ENCODE results near the genes C1QTNF8, PERCC1 and SYNGR3.

DNA sequence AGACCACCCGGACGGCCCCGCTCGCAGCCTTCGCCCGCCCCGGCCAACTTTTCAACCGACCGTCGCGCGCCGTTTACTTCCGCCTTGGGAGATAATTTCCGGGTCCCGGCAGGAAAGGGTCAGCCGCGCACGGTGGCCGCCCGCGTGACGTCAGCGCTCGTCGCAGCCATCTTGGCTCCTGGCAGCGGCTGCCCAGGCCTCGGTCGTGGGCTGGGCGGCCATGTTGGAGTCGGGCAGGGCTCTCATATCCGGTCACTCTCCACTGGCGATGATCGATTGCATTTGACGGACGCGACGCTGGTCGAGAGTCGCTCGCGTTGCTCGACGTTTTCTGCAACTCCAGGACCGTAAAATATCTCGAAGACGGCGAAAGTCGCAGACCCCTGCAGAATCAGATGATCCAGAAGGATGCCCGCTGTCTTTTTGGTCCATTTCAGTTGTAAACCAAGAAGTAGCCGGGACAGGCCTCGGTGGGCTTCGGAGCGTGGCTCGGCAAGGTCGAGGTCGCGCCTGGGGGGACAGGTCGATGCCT is 7.2 kb upstream of the GNG13 start:
- PRO-cap: bidirectional peak, plus-strand start at position 275 of the sequence, minus-strand start at position 75 of the sequence

- PRO-cap: no peak
These were observed 55.4 kb upstream of the GNG13 start for GRCh38 chr16:855852-856502.

- PRO-cap: unidirectional peak, plus-strand start at chr16:1019414; unidirectional peak, minus-strand start at chr16:1019994
These were observed 37.8 kb downstream of the SOX8 start for GRCh38 chr16:1019060-1020133.

- PRO-cap: no peak
These were observed at the start of gene C1QTNF8 for GRCh38 chr16:1096034-1096278. Gene C1QTNF8, minus strand, starts transcription at chr16:1096244.

DNA sequence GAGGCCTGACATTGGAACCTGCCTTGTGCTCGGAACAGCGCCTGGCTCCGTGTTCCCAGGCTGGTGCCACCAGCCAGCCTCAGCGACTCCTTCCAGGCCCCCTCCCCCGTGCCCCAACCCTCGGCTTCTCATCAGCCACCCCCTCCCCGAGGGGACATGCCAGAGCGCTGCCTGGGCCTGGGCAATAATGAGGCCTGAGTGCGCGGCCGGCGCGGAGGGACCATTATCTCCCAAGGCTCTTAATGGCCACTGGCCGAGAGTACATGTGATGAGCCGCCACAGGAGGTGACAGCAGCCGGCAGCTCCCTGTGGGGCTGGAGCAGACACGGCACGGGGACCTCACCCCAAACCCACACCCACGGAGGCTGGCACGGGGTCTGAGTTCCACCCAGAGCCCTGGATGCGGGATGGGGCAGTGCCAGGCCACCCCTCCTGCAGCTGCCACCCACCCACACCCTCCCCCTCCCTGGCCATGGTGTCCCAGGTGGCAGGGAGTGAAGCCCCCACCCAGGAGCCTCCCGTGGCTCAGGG is 2.6 kb upstream of the C1QTNF8 start:
- PRO-cap: no peak

DNA sequence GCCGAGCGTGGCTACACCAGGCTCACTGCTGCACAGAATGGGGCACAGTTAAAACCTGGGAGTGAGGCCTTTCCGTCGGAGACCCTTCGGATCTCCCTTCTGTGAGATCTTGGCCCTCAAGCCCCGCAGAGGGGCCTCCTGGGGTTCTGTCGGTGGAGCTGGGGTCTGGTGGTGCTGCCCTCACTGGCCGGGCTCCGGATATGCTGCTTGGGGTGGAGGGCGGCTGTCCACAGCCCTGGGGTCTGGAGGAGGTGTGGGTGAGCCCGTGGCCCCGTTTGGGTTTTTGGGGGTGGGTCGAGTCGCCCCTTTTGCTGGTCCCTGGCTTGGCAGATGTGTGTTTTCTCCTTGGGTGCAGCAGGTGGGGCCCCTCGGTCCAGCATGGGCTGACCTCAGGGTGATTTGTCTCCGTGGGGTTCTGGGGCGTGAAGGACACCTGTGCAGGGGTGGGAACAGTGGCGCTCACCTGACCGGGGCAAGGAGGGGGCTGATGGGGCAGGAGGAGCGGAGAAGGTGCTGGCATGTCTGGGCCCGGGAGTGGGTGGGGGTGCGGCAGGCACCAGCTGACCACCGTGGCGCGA is 11.8 kb downstream of the CACNA1H start:
- PRO-cap: no peak

DNA sequence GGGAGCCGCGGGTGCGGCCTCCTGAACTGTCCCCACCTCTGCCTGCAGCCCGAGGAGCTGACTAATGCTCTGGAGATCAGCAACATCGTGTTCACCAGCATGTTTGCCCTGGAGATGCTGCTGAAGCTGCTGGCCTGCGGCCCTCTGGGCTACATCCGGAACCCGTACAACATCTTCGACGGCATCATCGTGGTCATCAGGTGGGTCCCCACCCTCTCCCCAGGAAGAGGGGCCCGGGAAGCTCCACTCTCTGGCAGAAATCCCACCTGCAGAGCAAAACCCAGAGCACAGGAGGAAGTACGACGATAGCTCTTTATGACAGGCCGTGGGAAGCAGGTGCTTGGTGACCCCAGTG is 20.0 kb downstream of the TPSG1 start:
- PRO-cap: no peak

GRCh38 chr16:1221646-1221975 is 3.5 kb downstream of the TPSG1 start:
- PRO-cap: no peak

DNA sequence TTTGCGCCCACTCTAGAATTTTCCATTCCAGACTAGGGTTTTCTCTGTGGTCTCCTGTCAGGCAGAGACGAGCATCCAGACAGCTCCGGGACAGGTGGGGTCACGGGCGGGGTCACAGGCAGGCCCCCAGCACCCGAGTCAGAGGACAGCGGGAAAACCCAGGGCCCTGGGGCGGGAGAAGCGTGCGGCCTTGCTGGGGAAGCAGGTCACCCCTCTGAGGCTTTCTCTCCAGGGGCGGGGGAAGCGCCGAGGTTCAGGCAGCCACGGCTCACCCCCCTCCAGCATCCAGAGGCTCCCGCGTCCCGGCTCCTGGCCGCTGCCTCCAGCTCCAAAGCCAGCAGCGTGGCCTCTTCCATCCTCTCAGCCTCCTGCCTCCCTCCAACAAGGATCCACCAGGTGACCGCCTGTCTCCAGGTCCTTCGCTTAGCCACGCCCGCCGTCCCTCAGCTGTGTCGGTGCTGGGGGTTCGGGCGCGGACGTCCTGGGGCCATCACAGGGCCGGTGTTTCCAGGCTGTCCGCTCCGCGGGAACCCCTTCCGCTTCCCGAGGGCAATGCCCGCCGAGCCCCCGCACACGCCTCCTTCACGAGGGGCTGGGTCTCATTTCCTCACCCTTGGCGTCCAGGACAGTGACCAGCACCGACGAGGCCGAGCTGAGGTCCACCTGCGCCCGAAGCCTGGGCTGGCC is 2.9 kb upstream of the PERCC1 start:
- PRO-cap: no peak

GRCh38 chr16:1430595-1431204 is at the start of gene PERCC1:
Gene PERCC1, plus strand, starts transcription at chr16:1431078.
- PRO-cap: no peak

DNA sequence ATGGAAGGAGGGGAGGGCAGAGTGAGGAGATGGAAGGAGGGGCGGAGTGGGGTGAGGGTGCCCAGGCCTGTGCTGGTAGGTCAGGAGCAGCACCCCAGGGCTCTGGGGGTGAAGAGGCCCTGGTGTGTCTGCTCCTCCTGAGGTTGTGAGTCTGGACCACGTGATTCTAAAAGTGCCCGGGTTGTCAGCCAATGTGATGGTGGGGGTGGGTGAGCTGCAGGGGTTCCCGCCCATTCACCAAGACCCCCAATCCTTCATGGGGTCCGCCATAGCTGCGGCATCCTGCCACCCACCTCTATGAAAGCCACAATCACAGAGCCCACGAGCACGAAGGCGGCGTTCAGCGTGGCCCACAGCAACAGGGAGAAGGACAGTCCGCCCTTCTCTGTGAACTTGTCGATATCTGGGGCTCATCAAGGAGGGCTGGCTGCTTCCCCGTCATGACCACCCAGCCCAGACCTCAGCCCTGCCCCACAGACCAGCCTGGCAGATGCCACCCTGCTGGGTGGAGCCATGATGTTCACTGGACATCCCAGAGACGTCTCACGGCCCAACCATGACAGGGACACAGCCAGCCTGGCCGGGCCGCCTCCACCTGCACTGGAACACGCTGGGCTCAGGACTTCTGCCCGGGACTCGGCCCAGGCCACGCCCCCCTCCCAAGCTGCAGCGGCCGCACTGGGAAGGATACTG is 14.6 kb downstream of the CLCN7 start:
- PRO-cap: no peak

GRCh38 chr16:1543100-1543882 is 9.8 kb downstream of the TMEM204 start:
- PRO-cap: no peak

GRCh38 chr16:1571253-1571772 is 37.8 kb downstream of the TMEM204 start:
- PRO-cap: no peak

DNA sequence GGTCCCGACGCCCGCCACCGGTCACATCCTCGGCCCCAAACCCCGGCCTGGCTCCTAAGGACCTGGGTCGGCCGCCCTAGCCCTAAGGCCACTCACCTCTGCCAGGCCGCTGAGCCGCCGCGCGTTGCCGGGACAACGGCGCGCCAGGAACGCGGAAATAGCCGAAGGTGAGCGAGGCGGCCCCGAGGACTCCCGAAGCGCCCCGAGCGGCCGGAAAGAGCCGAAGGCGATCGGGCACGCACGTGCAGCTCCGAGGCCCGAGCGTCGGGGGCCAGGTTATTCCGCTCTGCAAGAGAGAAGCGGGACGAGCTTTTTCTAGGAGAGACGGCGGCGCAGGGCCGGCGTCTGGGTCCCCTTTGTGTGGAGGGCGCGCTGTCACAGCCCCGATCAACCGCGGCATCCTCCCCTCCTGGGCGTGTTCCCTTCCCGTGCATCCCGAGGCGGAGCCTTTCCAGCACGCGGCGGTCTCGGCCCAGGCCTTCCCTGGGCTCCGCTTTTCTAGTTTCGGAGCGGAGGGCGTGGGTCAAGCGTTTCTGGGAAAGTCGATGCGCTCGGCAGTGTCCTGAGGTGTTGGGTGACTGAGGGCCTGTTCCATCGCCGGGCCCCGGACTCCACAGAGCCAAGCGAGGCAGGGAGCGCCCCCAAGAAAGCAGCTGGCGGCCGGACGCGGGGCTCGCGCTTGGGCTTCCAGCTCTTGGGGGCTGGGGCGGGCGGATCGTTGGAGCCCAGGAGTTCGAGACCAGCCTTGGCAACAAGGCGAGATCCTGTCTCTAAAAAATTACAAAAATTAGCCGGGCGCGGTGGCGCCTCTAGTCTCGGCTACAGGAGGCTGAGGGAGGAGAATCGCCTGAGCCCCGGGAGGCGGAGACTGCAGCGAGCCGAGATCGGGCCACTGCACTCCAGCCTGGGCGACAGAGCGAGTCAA is 1.0 kb downstream of the IFT140 start:
- PRO-cap: no peak

GRCh38 chr16:1819585-1820085 is 7.0 kb downstream of the HAGH start:
- PRO-cap: no peak

DNA sequence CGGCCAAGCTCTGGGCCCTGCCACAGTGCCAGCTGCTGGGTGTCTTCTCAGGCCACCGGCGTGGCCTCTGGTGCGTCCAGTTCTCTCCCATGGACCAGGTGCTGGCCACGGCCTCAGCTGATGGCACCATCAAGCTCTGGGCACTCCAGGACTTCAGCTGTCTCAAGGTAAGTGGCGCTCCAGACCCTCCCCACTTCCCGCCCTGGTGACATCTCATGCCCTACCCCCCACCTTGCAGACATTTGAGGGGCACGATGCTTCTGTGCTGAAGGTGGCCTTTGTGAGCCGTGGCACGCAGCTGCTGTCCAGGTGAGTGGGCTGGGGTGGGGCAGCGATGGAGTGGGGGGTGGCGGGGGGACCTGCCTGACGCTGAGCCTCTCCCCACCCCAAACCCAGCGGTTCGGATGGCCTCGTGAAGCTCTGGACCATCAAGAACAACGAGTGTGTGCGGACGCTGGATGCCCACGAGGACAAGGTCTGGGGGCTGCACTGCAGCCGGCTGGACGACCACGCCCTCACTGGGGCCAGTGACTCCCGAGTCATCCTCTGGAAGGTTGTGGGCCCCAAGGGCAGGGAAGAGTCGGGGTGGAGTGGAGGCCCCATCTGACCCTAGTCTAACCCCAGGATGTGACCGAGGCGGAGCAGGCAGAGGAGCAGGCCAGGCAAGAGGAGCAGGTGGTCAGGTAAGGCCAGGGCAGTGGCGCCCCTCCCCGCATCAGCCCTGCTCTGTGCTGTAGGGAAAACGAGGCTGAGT is 4.0 kb downstream of the NOXO1 start:
- PRO-cap: no peak

GRCh38 chr16:1989576-1990780 is at the start of gene SYNGR3:
Gene SYNGR3, plus strand, starts transcription at chr16:1989970.
- PRO-cap: unidirectional peak, plus-strand start at chr16:1989971; unidirectional peak, plus-strand start at chr16:1990020; bidirectional peak, plus-strand start at chr16:1990397, minus-strand start at chr16:1990352

GRCh38 chr16:1996824-1997811 is 7.3 kb downstream of the SYNGR3 start:
- PRO-cap: no peak

- PRO-cap: no peak
These were observed 2.3 kb downstream of the NHERF2 start for GRCh38 chr16:2028644-2029842.

DNA sequence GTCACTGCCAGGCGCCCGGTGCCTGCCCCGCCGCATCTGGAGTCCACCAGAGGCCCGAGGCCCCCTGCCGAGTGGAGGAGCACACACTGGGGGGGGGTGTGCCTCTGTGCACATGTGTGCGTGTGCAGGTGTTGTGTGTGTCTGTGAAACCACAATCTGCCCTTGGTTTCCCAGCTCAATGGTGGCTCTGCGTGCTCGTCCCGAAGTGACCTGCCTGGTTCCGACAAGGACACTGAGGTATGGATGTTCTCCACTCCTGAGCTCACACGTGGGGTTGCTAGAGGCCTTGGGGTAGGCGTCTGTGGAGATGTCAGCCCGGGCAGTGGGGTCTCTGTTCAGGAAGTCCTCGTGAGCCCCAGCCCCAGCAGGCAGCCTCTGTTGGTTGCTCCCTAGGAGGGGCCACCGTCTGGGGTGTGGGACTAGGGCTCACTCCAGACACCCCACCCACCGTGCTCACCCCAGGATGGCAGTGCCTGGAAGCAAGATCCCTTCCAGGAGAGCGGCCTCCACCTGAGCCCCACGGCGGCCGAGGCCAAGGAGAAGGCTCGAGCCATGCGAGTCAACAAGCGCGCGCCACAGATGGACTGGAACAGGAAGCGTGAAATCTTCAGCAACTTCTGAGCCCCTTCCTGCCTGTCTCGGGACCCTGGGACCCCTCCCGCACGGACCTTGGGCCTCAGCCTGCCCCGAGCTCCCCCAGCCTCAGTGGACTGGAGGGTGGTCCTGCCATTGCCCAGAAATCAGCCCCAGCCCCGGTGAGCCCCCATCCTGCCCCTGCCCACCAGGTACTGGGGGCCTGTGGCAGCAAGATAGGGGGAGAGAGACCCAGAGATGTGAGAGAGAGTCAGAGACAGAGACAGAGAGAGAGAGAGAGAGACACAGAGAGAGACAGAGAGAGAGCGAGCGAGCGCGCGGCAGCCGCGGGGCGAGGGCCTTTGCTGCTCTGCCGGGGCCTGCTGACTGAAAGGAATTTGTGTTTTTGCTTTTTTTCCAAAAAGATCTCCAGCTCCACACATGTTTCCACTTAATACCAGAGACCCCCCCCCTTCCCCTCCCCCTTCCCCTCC is 9.9 kb downstream of the NTHL1 start:
- PRO-cap: no peak

All from paraaortic lymph node (tissue), 1 donor.